Measurements from ENCODE around the genes CCR6 and FRMD1.

GRCh38 chr6:166988366-166989317 is 10.6 kb upstream of the CEP43 start:
- RRBS: no CpG with 5 or more reads among the region's 7 CpGs

DNA sequence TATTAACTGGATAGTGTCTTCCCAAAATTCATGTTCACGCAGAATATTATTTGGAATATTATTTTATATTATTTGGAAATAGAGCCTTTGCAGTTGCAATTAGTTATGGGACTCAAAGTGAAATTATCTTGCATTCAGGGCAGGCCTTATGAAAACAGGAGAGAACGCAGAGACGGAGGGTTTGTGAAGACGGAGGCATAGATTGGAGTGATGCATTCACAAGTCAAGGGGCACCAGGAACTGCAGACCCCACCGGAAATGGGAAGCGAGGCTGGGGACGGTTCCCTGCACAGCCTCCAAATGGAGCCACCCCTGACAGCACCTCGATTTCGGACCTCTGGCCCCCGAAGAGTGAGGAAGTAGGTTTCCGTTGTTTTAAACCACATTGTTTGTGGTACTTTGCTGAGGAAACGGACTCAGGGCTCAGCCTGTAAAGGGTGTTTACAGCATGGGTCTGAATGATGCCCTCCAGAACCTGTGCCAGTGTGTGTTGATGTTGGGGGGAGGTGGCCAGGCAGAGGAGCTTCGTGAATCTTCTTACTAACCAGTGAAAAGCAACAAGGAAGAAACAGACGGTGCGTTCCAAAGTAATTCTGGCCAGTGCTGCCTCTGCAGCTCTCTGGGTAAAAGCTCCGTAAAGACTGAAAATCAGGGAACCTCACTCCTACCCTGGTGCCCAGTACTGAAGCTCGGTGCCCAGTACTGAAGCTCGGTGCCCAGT is 30.2 kb upstream of the CCR6 start:
- RRBS: no CpG with 5 or more reads among the region's 18 CpGs

DNA sequence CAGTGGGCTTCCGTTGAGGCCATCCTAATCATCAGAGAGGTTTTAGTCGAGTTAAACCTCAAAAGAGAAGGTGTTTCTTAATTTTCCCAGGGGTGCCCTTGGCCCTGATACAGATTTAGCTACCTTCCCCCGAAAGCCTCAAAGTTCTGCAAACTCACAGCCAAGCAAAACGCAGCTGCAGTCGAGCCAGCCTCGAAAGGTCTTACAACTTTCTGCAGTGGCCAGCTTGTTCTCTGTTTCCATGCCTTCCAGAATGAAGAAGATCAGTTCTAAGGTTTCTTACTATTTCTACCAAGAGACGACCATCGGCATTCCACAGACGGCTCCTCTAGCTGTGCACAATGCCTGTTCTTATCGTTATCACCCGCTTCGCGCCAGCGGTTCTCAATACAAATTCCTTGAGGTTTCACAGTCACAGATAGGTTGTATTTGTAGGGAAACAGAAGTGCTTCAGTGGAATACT is 28.5 kb upstream of the CCR6 start:
- RRBS: no CpG with 5 or more reads among the region's 14 CpGs

- RRBS: no CpG with 5 or more reads among the region's 5 CpGs
Observed at GRCh38 chr6:167122847-167123362, at the start of gene CCR6. TSS of gene CCR6 (plus strand) at chr6:167123096.

DNA sequence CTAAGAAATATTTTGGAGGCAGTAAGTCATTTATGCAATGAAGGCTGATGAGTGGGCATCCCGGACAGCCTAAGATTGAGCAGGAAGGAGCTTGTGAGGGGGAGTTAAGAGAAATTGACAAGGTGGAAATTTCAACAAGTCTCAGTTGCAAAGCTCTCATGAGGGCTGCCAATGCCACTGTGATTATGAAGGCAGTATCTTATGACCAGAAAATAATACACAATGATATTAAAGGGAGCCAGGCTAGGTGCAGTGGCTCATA is 624 bp downstream of the CCR6 start:
- RRBS: no CpG with 5 or more reads among the region's 1 CpG

DNA sequence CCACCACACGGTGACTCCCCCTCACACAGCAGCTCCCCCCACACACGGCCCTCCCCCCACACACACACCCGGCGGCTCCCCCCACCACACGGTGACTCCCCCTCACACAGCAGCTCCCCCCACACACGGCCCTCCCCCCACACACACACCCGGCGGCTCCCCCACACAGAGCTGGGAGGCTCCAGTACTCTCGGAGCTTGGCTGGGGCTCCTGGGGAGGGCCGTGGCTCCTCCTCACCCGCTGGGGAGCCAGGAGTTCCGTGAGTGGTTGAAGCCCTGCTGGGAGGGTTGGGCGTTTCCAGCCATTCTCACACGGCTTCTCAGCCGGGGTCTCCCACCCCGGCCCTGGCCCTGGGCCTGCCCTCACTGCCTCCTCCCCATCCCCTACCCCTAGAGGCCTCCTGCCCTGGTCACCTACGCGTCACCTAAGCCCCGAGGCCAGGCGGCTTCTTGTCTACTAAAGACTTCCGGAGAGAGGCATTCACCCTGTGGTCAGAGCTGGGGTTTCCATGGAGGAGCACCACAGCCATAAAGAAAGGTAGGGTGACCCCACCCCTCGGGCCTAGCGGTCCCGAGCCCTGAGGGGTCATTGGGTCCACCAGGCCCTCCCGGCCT is 99.1 kb downstream of the TTLL2 start:
- RRBS: no CpG with 5 or more reads among the region's 25 CpGs

- RRBS: no CpG with 5 or more reads among the region's 13 CpGs
Observed at GRCh38 chr6:167498934-167499783, 174.3 kb downstream of the TTLL2 start.

- RRBS: no CpG with 5 or more reads among the region's 19 CpGs
Observed at GRCh38 chr6:167501889-167502562, 177.1 kb downstream of the TTLL2 start.

GRCh38 chr6:167549168-167549714 is 224.4 kb downstream of the TTLL2 start:
- RRBS: no CpG with 5 or more reads among the region's 10 CpGs

DNA sequence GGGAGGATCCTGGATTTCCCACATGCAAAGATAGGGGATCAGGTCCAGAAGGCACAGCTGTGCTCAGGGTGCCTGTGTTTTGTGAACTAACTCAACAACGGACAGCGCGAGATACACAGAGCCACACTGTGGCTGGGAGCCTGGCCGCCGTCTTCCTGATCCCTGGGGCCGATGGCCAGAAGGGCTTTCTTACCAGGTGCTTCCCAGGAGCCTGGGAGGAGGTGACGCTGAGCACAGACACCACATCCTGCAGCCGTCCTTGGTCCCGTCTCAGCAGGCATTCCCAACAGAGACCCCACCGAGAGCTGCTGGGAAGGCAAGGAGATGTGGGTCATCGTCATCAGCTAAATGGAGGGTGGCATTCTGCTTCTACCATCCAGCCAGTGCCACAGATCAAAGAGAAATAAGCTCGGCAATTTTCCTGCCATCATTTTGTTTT is 144.6 kb upstream of the AFDN start:
- RRBS: no CpG with 5 or more reads among the region's 12 CpGs

- RRBS: no CpG with 5 or more reads among the region's 8 CpGs
Observed at GRCh38 chr6:167700186-167700593, 126.5 kb upstream of the AFDN start.

DNA sequence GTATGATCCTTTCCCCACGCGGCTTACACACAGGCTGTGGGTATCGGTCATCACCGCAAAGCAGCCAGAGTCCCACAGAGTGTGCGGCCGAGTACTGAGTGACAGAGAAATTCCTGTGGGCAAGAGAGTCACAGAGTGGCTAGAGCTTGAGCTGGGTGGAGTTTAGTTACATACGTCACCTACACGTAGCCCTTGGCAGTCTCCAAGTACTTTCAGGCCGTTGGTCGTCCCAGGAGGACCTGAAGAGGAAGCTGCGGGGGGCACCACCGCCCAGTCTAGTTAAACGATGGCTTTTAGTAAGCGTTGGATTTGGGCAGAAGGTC is 28.3 kb downstream of the KIF25 start:
- RRBS: no CpG with 5 or more reads among the region's 14 CpGs

- RRBS: no CpG with 5 or more reads among the region's 8 CpGs
Observed at GRCh38 chr6:168057326-168057541, 21.8 kb downstream of the FRMD1 start.

GRCh38 chr6:168078682-168079460 is at the start of gene FRMD1:
TSS of gene FRMD1 (minus strand) at chr6:168079212.
- RRBS: 87% methylated on average over 4 of the region's 30 CpGs

- RRBS: 67% methylated on average over 4 of the region's 23 CpGs
Observed at GRCh38 chr6:168457359-168457897, 16.4 kb downstream of the SMOC2 start.

DNA sequence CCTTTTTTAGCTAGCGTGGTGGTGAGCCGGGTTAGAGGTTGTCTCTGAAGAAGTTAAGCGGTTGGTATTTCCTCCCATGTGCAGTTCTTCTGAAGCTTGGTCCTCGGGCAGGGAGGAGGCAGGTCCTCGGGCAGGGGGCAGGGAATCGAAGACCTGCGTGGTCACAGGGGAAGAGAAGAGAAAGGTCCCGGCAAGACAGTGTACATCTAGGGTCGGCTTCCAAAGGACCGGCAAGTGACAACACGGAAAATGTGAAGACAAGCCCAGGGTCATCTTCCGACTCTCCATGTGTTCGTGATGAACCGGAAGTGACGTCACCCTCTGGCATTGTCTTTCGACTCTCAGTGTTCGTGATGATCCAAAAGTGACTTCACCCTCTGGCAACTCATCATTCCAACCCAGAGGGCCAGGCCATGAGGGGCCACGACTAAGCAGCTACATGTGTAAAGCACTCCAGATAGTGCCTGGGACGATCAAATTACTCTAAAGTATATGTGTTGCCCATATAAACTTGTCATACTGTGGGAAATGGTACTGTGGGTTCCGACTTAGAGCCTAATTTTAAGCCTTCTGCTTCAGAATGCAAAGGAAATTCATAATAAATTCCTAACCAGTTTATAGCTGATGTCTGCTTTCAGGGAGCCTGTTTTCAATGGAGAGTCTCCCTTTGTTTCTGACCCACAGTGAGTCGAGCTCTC is 290.7 kb downstream of the THBS2 start:
- RRBS: 75% methylated on average over 7 of the region's 21 CpGs

- RRBS: no CpG with 5 or more reads among the region's 13 CpGs
Observed at GRCh38 chr6:168967970-168968568, 285.6 kb downstream of the THBS2 start.

DNA sequence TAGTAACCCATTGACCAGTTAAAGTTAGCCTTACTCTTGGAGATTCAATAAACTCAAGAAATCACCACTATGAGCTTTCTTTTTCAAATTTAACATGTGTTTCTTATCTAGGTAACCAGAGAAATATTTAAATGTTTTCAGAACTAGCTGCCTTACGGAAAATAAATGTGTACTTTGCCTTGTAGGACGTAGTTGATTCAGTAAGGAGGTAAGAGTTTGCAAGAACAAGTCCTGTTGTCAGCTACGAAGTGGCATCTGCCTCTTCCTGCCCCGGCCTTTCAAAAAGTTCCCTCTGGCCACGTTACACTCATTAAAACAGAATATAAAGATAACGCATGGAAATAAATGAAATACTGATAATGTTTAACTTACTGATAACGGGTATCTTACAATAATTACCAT is 85.9 kb upstream of the THBS2 start:
- RRBS: no CpG with 5 or more reads among the region's 7 CpGs

DNA sequence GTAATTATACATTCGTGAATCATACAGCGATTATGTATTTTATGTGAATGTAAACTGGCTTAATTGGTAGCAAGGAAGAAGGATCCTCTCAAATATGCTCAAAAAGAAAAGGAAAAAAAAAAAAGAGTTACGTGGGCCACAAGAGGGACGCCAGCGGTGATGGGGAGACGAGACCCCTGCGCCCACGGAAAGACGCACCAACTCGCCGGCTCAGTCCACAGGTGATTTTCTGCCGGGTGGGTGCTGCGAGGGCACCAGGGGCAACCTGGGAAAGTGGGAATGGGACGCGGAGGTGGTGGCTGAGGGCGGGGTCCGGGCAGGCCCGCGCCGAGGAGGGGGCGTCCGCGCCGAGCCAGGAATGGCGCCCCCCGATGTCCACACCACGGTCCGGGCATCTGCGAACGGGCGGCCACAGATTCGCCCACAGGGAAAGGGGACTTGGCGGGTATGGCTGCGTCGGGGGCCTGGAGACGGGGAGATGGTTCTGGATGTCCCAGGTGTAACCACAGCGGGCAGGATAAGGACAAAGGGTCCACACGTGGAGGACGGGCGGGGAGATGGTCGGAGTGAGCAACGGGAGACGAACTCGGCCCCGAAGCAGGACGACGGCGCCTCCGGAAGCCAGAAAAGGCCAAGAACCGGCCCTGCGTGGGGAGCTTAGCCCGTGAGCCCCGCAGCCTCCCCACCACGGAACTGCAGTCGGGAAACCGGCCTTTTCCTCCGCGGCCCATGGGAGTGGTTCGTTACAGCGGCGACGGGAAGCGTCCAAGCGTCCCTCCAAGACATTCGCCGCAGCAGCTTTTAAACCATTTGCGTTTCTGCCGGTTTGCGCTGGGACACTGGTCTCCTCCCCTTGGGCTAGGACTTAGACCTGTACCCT is 124.6 kb downstream of the WDR27 start:
- RRBS: 100% methylated on average over 1 of the region's 69 CpGs

GRCh38 chr6:169589324-169590248 is 112.2 kb downstream of the WDR27 start:
- RRBS: no CpG with 5 or more reads among the region's 8 CpGs

Measured in Jurkat, Clone E6-1 (cell line).